Measurements from ENCODE around the genes RAB33A, ARHGAP36, PABIR3 and CT45A8.

DNA sequence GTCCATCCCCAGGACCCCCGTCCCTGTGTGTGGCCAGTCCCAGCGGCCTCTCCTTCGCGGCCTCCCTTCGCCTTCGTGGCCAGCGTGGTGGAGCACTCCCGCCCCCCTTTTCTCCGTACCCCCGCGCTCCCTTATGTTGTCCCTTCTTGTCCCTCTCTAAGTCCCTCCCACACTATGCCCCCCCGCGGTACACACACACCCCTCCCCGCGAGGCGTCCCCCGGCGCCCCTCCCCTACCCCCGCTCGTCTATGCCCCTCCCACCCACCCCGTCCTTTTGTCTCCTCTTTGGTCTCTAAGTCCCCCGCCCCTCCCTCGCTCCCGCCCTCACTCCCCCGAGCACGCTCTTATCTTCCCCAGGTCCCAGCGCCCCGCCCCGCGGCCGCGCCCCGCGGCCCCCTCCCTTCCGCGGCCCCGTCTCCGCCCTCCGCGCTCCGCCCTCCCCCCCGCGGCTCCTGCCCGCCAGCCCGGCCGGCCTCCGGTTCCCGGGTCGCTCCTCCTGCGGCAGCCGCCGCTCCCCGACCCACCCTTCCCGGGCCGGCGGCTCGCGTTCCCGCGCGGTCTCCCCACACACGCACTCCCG lies 26.2 kb downstream of the UTP14A start:
- PRO-cap, result bidirectional peak, plus-strand start at position 463 of the sequence, minus-strand start at position 176 of the sequence
- RRBS, result 5% methylated on average over 7 of the region's 63 CpGs

DNA sequence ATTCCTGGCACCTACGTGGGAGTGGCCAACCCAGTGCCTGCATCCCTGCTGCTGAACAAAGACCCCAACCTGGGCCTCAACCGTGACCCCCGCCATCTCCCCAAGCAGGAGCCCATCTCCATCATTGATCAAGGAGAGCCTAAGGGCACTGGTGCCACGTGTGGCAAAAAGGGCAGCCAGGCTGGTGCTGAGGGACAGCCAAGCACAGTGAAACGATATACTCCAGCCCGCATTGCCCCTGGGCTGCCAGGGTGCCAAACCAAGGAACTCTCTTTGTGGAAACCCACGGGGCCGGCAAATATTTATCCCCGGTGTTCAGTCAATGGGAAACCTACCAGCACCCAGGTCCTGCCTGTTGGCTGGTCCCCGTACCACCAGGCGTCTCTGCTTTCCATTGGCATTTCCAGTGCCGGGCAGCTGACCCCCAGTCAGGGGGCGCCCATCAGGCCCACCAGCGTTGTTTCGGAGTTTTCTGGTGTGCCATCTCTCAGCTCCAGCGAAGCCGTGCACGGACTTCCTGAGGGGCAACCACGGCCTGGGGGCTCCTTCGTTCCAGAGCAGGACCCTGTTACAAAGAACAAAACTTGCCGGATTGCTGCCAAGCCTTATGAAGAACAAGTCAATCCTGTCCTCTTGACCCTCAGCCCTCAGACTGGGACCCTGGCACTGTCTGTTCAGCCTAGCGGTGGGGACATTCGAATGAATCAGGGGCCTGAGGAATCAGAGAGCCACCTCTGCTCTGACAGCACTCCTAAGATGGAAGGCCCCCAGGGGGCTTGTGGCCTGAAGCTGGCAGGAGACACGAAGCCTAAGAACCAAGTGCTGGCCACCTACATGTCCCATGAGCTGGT lies 32.7 kb downstream of the BCORL1 start:
- PRO-cap, result no peak
- RRBS, result 99% methylated on average over 3 of the region's 24 CpGs

- PRO-cap, result no peak
- RRBS, result no CpG with 5 or more reads among the region's 11 CpGs
These were observed 38.0 kb downstream of the ELF4 start for GRCh38 chrX:130072243-130072708.

- PRO-cap, result no peak
- RRBS, result 15% methylated on average over 22 of the region's 51 CpGs
These were observed at the start of gene RAB33A for GRCh38 chrX:130171574-130172098. RAB33A (plus strand) TSS chrX:130171962.

DNA sequence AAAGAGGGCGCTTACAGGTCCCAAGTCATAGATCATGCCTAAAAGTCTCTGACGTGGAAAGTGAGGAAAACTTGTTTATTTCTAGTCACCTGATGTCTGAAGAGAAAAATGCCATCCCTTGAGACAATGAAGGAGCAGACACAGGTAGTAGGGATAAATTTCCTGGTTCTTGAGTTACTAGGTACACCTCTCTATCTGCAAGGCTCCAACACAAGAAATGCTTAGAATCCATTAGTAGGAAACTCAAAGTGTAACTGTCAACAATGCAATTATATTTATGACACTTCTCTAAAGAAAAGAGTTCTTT lies 233.4 kb downstream of the ENOX2 start:
- PRO-cap, result no peak
- RRBS, result no CpG with 5 or more reads among the region's 2 CpGs

GRCh38 chrX:130827531-130827989 lies 75.4 kb downstream of the ENOX2 start:
- PRO-cap, result no peak
- RRBS, result no CpG with 5 or more reads among the region's 1 CpG

DNA sequence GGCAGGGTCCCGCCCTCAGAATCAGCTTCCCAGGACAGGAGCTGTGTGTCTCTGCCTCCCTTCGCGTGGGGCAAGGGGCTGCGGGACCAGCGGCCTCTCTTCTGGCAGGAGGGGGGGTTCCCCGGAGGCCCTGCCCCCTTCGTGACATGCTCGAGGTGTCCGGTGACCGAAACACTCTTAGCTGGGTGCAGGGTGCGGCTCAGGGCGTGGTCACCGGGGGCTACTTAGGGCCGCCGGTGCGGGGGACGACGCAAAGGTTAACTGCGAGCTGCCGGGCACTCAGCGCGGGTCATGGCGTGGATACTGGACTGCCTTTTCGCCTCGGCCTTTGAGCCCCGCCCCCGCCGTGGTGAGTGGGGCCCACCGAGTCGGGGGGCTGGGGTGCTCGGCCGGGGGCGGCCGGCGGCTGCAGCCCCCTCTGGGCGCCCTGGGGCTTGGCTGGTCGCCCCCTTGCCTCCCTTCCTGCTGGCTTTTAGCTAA lies at the start of gene ARHGAP36:
Gene ARHGAP36 (plus strand): TSS at position 251 of the 480 bp plus-strand sequence.
- PRO-cap, result no peak
- RRBS, result 77% methylated on average over 12 of the region's 37 CpGs

DNA sequence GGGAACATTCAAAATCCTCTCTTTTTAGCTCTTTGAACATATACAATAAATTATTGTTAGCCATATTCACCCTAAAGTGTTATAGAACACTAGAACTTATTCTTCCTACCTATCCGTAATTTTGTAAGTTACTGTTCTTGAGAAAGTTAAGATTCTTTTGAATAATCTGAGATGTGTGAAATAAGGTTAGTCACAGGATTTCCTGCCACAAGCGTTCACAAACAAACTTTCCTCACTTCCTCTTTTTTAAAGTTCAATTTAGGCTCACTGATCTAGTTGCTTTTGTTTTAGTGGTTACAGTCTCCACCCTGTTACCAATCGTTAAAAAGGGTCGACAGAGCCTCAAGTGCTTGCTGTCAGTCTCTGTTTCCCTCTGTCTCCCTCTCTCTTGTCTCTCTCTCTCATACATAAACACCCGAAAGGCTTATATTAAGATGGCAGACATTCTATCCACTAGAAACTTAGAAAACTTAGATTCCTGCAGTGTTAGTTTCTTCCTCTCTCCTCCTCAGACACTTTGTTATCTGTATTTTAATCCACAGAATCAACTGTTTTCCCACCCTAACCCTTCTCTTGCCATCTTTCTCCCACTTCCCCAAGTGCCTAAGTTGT lies 35.8 kb upstream of the STK26 start:
- PRO-cap, result no peak
- RRBS, result no CpG with 5 or more reads among the region's 5 CpGs

DNA sequence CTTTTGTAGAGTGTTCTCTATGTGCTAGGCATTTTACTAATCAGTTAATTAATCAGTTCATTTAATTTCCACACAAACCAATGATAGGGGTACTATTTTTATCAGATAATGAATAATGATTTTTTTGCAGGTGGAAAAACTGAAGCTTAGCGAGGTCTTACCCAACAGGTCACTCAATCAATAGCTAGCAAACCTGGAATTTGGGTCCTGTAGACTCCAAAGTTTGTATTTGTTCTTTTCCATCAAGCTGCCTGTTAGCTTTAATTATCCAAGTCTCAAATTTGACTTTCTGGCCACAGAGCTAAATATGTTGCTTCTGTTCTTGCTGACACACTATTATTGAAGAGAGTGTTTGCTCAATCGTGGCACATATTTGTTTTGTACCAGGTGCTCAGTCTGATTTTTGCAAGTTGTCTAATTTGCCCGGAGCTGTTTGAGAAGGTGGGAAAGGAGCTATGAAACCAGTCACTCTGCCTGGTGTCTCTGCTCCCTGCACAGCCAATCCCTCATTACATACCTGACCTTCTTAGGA lies 41.7 kb upstream of the FRMD7 start:
- PRO-cap, result no peak
- RRBS, result no CpG with 5 or more reads among the region's 3 CpGs

- PRO-cap, result no peak
- RRBS, result no CpG with 5 or more reads among the region's 6 CpGs
These were observed 30.2 kb upstream of the GPC4 start for GRCh38 chrX:133445562-133445888.

DNA sequence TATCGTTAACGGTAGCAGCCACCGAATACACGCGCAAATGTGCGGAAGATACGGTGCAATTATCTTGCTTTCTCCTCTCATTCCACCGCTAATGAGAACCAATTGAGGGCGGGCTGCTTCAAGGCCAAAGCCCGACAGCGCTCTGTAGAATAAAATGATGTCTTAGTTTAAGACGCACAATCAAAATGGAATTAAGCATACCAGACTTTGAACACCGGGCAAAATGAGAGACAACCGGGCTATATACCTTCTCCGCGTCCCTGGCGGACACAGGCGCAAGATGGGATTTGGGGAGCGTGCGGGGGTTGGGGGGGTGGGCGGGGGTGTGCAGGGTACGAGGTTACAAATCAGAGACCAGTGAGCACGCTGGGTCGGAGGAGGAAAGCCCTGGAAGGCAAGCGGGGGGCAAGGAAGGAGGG lies 63.9 kb upstream of the CCDC160 start:
- PRO-cap, result no peak
- RRBS, result no CpG with 5 or more reads among the region's 25 CpGs

GRCh38 chrX:134546080-134546812 lies 86.3 kb downstream of the HPRT1 start:
- PRO-cap, result no peak
- RRBS, result 98% methylated on average over 15 of the region's 46 CpGs

GRCh38 chrX:134670469-134670854 lies 12.2 kb upstream of the PLAC1 start:
- PRO-cap, result bidirectional peak, plus-strand start at chrX:134670577, minus-strand start at chrX:134670277
- RRBS, result no CpG with 5 or more reads among the region's 1 CpG

DNA sequence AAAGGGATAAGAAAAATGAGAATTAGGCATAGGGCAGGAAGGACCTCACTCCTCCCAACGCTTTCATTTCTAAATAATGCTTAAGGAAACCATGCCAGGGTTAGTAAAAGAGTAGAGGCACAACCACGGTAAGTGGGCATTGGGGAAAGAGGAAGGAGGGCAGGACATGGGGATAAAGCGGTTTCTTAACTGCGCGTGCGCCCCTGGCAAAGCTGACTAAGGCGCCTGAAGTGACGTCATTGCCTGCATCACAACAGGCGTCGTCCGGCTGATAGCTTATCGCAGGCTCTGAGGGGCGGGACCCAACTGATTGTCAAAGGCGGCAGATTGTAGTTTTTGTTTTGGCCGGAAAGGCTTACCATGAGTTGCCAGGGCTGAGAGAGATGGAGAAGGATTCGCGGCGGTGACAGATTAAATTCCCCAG lies at the start of gene PABIR3:
Gene PABIR3 (plus strand): TSS at position 339 of the 424 bp plus-strand sequence.
- PRO-cap, result bidirectional peak, plus-strand start at position 339 of the sequence, minus-strand start at position 191 of the sequence
- RRBS, result 5% methylated on average over 5 of the region's 18 CpGs

DNA sequence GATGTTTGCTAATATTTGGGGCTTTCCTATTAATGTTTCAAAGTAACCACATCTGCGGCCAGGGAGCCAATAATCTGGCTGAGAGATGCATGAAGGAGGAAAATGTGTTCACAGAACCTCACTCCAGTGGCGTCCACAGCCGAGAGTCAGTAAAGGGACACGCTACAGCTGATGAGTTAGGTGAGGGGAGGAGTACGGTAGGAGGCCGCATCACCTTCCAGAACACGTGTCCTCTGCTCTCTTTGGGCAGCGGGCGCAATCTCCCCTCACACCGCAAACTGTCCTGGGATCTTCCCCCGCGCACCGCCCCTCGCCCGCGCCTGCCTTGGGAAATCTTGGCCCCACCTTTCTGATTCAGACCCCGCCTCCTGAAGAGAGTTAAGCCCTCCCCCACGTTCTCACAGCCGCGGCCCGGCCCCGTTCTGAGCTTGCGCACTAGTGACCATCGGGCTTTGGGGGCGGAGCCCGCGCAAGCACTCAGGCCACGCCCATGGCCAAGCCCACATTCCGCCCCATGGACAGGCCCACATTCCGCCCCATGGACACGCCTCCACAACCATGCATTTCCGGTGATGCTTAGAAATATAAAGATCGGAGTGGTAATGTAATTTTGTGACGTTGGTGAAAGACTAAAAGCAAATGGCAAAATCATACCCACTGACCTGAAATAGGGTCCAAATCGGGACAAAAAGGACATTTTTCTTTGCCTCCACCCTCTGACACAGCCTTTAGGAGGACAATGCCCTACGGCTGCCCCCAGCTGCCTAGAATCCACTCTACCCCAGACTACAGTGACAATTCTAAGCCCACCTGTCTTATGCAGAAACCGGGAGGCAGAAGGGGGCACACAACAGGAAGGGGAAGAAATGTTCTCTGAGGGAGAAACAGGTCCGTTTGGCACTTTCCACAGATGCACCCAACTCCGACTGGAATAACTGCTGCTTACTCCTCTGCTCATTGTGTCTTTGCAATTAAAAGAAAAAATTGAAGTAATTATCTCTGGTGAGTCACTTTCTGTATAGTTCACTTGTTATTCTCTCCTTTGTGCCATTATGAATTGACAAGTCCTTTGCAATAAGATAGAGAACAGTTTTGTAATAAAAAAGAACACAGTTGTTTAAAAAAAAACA lies 13.4 kb downstream of the SMIM10 start:
- PRO-cap, result bidirectional peak, plus-strand start at position 613 of the sequence, minus-strand start at position 235 of the sequence
- RRBS, result no CpG with 5 or more reads among the region's 39 CpGs

GRCh38 chrX:135854417-135854924 lies at the start of gene CT45A8:
CT45A8 (minus strand) TSS chrX:135854538.
- PRO-cap, result no peak
- RRBS, result no CpG with 5 or more reads among the region's 20 CpGs

GRCh38 chrX:136259331-136260064 lies 8.3 kb upstream of the MAP7D3 start:
- PRO-cap, result no peak
- RRBS, result no CpG with 5 or more reads among the region's 5 CpGs

DNA sequence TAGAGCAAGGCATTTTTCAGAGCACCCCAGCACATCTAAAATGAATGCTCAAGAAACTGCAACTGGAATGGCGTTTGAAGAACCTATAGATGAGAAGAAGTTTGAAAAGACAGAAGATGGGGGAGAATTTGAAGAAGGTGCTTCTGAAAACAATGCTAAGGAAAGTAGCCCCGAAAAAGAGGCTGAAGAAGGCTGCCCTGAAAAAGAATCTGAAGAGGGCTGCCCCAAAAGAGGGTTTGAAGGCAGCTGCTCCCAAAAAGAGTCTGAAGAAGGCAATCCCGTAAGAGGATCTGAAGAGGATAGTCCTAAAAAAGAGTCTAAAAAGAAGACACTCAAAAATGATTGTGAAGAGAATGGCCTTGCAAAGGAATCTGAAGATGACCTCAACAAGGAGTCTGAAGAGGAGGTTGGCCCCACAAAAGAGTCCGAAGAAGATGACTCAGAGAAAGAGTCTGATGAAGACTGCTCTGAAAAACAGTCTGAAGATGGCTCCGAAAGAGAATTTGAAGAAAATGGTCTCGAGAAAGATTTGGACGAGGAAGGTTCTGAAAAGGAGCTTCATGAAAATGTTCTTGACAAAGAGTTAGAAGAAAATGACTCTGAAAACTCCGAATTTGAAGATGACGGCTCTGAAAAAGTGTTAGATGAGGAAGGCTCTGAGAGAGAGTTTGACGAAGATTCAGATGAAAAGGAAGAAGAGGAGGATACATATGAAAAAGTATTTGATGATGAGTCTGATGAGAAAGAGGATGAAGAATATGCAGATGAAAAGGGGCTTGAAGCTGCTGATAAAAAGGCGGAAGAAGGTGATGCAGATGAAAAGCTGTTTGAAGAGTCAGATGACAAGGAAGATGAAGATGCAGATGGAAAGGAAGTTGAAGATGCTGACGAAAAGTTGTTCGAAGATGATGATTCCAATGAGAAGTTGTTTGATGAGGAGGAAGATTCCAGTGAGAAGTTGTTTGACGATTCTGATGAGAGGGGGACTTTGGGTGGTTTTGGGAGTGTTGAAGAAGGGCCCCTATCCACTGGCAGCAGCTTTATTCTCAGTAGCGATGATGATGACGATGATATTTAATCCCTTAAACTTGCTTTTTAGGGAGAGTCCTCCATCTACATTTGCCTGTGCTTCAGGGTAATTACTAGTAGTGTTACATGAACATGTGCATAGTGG lies 13.9 kb downstream of the HTATSF1 start:
- PRO-cap, result no peak
- RRBS, result no CpG with 5 or more reads among the region's 16 CpGs

GRCh38 chrX:136710227-136710785 lies 62.3 kb downstream of the CD40LG start:
- PRO-cap, result no peak
- RRBS, result no CpG with 5 or more reads among the region's 3 CpGs

DNA sequence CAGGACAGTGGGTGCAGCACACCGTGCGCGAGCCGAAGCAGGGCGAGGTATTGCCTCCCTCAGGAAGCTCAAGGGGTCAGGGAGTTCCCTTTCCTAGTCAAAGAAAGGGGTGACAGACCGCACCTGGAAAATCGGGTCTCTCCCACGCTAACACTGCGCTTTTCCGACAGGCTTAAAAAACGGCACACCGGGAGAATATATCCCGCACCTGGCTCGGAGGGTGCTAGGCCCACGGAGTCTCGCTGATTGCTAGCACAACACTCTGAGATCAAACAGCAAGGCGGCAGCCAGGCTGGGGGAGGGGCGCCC lies 66.9 kb upstream of the FGF13 start:
- PRO-cap, result unidirectional peak, minus-strand start at position 241 of the sequence
- RRBS, result no CpG with 5 or more reads among the region's 18 CpGs